ENCODE data around the genes PHYKPL and ZNF354C.

DNA sequence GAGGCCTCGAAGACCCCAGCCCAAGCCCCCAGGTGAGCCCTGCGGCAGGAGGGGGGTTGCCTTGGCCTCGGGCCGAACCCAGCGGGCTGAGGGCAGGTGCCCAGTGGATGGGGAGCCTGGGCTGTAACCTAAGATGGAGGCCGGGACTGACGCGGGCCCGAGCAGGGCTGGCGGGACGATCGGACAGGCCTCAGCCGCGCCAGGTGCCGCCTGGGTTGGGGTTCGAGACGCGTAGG lies 532 bp upstream of the NSD1 start:
- PRO-cap, 8 experiments, result no peak in any of the 8 experiments

DNA sequence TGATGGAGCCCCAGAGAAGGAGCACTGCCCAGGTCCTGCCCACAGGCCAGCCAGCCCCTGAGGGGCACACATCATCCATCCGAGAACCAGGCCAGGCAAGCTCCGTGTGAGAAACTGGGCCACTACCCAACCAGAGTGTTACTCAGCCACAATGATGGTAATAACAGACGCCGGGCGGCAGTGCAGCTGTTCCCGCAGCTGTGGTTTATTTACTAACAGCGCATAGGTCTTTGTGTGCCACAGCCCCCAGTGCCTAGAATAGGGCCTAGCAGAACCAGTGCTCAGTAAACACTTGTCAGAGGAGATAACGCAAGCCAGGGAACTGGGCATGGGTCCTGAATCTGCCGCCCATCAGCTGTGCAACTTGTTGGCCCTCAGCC lies 2.3 kb downstream of the MXD3 start:
- PRO-cap, 8 experiments, result no peak in any of the 8 experiments

GRCh38 chr5:177409169-177409381 lies 289 bp downstream of the F12 start:
- PRO-cap, 8 experiments, result no peak in any of the 8 experiments

DNA sequence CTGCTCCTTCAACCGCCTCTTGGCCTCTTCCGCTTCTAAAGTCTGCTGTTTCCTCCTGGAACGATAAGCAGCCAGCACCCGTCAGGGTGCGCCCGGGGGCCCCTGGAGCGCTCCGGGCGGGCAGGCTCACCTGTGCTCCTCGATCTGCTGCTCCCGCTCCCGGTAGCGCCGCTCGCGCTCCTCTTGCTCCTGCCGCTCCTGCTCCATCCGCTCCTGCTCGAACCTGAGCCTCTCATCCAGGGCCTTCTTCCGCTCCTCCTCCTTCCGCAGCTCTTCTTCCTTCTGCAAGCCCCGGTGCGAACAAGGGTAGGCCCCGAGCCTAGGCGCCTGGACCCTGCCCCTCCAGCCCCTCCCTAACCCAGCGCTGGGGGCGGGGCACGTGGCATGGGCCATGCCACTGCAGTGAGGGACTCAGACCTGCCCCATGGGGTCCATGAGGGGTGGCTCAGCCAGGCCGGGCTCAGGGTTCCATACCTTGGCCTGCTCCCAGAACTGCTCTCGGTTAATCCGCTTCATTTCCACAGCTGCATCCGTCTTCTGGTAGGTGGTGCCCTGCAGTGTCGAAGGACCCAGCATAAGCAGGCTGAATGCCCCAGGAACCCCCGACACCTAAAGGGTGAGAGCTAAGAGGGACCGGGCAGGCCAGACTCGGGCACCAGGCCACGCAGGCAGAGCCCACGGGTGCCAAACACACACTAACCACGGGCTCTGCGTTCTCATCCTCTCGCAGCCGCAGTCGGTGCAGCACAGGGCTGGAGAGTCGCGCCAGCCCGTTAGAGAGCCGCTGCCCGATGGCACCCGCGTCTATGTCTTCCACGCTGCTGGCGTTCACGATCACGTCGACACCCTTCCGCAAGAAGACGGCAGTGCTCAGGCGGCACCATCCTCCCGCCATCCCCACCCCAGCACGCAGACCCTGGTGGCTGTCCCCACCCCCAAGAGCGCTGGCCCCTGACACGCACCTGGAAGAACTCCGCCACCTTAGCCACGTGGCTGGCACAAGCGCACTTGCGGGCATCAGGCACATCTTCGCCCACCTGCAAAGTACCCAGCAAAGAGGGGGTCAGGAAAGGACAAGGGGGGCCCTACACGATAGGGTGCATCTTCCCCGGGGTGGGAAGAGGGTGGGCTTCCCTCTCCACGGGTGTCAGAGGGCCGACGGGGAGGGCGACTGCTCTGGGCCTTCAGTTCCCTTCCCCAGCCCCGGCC lies 6.2 kb downstream of the DBN1 start:
- PRO-cap, 8 experiments, result no peak in any of the 8 experiments

DNA sequence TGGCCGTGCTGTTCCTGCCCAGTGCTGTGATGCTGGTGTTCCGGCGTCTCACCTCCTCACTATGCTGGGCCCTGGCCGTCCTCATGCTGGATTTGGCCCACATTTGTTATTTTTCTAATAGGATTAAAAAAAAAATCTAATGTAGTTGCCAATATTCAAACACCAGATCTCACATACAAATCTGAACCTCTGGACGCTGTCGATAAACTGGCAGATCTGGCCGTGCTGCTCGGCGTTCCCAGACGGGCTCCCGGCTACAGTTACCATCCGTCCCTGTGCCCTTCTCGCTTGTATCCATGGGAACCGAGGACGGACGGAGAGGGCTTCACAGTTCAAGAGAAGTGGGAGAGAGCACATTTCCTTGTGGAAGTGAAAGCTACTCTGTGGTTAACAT lies 6.2 kb upstream of the DBN1 start:
- PRO-cap, 8 experiments, result peak in 1 of 8 experiments; most common minus-strand start position 168 of the sequence (in 1)

DNA sequence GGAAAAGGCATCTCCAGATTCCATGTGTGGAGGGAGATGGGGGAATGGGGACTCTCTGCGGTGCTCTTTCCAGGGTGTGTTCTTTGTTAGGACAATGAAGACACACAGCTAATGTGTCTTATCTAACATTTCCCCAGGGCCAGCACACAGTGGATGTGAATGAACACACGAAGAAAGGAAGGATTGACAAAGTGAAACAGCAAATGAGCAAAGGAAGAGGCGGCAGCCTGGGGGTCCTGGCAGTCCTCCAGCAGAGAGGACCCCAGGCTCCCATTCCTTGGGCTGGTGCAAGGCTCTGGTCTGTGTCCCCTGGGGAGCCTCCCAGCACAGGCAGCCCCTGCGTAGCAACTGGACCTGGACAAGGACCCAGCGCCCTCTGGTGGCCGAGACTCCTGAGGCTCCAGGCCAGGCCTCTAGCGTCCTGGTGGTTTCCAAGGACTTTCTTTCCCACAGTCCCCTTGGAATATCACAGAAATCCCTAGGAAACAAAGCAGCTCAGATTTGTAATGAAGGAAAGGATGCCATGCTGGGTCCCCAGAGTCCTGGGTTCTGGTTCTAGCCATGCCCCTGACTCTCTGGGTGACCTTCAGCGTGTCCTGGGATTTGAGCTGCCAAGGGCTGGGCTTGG lies 3.5 kb upstream of the PDLIM7 start:
- PRO-cap, 8 experiments, result no peak in any of the 8 experiments

- PRO-cap, 8 experiments, result no peak in any of the 8 experiments
These were observed 18.0 kb downstream of the FAM193B start for GRCh38 chr5:177536195-177536885.

- PRO-cap, 8 experiments, result no peak in any of the 8 experiments
These were observed 6.3 kb downstream of the B4GALT7 start for GRCh38 chr5:177606033-177606850.

- PRO-cap, 8 experiments, result no peak in any of the 8 experiments
These were observed 9.7 kb downstream of the B4GALT7 start for GRCh38 chr5:177609406-177610238.

DNA sequence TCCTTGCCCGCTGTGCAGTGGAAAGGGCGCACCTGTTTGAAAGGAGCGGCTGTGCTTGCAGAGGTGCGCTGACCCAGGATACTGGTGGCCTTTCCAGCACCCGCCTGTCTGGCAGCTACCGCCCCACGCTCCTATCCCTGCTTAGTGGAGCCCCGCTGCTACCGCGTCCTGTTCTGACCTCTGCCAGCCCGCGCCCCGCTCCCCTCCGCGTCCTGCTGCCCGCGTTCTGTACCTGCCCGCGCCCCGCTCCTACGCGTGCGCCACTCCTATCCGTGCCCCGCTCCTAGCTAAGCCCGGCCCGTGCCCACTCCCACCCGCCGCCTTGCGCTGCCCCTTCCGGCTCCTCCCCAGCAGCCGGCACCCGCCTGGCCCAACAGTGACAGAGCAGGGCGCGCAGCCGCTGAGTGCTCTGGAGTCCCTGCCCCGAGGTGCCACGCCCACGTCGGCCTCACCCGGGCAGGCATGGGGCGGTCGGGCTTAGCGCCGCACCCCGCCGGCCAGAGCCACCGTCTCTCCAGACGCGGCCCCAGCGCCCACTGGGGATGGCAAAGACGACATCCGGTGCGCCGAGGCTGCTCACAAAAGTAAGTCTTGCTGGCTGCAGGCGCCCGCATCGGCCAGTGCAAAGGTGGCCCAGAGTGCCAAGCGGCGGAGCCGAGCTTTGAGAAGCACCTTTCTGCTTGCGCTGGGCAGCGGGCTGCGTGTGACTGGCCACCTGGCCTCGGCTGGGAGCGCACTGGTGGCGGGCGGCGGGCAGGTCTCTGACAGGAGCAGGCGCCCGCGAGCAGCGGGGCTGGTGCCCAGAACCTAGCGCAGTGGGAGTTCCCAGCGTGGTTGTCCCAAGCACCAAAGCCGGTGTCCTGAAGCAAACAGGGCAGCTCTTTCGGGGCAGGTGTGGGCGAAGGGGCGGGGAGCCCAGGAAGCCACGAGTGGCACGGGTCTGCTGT lies 56.6 kb downstream of the PROP1 start:
- PRO-cap, 8 experiments, result no peak in any of the 8 experiments

DNA sequence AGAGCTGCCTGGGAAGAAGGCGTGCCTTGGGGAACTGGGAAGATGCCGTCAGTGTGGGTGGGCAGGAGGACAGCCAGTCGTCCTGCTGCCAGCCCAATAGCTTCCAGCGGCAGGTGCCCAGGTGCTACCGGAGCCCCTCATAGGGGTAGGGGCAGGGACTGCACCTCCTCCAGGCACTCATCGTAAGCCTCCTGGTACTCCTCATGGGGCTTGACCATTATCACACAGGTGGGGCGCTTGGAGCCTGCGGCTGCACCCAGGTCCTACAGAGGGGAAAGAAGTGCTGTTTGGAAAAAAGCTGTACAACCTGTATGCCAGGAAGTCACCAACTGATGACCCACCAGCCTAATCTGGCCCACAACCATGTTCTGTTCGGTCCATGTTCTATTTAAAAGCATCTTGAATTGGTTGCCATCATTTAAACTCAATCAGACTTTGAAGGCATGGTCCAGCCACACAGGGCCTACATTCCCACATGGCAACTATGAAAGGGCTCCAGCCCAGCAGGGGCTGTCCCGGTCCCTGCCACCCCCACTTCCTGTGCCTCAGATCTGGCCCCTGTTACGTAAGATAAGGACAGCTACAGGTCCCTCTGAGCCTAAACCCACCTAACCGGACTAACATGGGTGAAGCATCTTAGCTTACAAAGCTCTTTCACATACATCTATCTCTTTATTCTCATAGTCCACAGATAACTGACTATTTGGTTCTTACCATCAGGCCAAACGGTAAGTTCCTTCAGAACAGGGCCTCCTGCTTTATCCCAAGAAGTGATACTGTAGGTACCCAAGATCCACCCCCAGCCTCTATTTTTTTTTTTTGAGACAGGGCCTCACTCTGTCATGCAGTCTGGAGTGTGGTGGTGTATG lies 3.9 kb downstream of the NHP2 start:
- PRO-cap, 8 experiments, result no peak in any of the 8 experiments

DNA sequence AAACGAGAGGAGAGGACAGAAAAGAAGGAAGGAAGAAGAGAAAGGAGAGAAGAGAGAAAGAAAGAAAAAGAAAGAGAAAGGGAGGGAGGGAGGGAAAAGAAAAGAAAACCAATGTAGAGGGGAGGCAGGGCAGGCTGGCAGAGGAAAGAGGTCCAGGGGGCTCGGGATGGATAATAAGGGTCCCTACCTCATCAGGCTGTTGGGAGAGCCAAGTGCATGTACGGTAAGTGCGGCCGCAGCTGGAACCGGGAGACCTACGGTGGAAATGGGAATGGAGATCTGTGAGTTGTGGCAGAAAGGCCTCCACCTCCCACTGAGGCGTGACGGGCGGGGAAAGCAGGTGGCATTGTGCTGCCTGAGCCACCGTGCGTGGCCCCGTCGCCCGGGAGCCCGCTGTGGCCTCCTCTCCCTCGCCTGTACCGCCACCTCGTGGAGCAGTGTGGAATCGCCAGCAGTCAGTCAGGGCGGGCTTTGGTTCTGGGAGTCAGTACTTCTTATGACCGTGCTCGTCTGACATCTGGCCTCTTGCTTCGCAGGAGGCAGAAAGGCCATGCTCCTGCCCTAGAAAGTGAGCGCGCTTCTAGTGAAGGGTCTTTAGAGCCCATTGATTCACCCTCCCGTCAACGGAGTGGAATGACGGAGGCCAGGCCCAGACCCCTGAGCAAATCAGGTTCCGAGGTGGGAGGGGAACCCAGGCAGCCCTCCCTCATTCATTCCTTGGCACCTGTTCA lies 10.4 kb upstream of the NHP2 start:
- PRO-cap, 8 experiments, result no peak in any of the 8 experiments

DNA sequence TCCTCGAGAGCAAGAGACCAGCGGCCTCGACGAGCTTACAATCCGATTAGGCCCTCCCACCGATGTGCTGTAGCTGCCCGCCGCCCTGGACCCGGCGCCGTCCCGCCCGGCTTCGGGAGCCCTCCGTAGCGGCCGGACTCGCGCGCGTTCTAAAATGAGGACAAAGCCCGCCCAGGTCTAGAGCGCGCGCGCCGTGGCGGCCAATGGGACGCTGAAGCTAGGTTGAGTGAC lies 203 bp upstream of the HNRNPAB start:
- PRO-cap, 8 experiments, result peak in 8 of 8 experiments; most common minus-strand start position 151 of the sequence (in 7)

DNA sequence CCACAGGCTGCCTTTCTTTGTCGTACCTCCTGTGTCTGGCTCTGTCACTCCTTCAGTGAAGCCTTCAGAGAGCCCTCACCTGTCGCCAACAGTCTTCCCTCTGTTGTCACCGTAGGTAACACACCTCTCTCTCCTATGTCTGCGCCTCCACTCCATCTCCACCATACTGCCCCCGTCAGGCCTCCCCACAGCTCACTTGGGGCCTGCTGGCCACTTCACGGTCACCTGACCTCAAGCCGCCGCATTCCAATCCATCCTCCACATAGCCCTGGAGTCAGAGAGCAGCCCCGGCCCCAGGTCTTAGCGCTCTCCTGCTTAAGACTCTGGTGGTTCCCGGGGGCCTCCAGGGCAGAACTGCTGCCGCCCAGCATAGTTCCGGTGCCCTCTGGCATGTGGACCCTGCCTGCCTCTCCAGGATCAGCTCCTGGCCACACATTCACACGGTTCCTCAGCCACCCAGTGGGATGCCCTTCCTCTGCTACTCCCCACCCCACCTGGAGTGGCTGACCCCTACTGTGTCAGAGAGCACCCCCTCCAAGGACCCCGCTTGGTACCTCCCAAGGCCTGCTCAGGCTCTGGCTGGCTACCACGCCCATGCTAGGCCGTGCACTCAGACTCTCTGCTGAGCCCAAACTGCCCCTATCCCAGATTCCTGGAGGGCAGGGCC lies 8.8 kb downstream of the PHYKPL start:
- PRO-cap, 8 experiments, result no peak in any of the 8 experiments

DNA sequence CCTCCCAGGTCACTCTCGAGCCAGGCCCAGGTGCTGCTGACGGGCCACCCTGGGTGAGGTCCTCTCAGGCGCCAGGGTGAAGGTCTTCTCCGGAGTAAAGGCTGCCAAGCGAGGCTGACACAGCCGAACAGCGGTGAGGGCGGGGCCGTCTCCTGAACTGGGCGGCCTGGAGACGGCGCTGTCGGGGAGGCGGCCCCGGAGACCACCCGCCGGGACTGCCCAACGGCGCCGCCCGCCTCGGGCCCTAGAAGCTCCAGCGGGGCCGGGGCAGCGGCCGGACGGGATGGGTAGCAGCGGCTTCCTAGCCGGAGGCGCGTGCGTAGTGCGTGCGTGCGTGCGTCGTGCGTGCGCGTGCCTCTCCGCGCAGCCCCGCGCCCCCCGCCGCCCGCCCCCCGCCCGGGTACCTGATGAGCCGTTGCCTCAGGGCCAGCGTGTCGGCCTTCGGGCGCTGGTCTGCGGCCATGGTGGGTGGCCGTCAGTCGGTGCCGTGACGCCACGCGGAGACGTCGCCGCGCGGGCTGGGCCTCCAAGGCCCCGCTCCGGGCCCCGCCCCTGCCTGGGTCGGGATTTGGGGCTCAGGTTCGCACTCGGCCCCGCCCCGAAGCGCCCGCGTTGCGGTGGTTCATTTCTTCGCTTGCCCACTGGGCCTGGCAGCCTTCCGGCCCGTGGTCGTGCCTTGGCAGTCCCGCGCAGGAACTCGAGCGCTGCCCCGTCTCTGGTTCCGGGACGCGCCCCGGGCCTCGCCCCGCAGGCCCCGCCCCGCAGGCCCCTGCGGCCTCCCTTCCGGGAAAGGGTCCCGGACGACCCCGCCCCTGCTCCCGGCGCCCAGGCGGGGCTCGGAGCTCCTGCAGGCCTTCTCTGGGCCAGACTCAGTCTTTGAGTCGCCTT lies at the start of gene PHYKPL:
PHYKPL (minus strand) TSS at position 715 of the 888 bp plus-strand sequence.
- PRO-cap, 8 experiments, result peak in 8 of 8 experiments; most common plus-strand start position 247 of the sequence (in 7); most common minus-strand start position 699 of the sequence (in 5)

DNA sequence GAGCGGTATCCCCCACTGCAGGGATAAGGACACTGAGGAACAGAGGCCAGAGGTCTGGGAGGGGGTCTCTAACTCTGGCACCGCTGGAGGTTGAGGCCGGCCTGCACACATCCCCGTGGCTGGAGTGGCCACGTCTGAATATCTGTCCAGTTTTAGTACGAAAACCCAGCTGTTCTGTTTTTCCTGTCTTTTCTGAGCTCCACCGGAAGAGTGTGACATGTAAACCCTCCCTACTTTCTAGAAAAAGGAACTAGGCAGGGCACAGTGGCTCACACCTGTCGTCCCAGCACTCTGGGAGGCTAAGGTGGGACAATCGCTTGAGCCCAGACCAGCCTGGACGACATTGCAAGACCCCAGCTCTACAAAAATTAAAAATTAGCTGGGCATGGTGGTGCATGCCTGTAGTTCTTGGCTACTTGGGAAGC lies 8.1 kb upstream of the PHYKPL start:
- PRO-cap, 8 experiments, result no peak in any of the 8 experiments

DNA sequence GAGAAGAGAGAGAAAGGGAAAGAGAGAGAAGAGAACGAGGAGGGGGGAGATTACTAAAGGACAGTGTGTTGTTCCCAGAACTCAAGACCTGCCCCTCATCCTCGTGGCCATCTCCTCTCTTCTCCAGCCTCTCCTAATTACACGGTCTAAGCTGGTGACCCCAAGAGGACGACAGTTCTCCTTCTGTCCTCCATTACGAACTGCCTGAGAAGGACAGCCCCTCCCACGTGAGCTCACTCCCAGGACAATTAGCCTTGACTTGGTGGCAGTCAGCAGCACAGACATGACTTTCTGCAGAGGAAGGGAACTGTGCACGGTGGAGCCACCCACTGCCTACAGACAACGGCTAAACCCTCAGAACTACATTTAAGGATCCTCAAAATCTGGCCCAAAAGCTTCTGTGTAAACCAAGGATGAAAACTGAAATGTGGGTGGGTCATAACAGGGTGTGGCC lies 99.0 kb downstream of the COL23A1 start:
- PRO-cap, 8 experiments, result no peak in any of the 8 experiments

- PRO-cap, 8 experiments, result peak in 8 of 8 experiments; most common plus-strand start chr5:179060373 (in 4); most common minus-strand start chr5:179060254 (in 8)
These were observed at the start of gene ZNF354C for GRCh38 chr5:179059945-179060925. Gene ZNF354C, plus strand, starts transcription at chr5:179060373.

GRCh38 chr5:179314746-179315419 lies 30.4 kb downstream of the ADAMTS2 start:
- PRO-cap, 8 experiments, result no peak in any of the 8 experiments

- PRO-cap, 8 experiments, result peak in 5 of 8 experiments; most common minus-strand start chr5:179621546 (in 3)
These were observed 2.0 kb downstream of the HNRNPH1 start for GRCh38 chr5:179621157-179622143.